Gastrocnemius medialis (tissue), 3 donors: Measurements from ENCODE around the gene PLSCR1.

- PRO-cap = no peak
- RAMPAGE, long total RNA, 3 experiments = no peak in any of the 3 experiments
Measured at GRCh38 chr3:146339596-146339981, 88.7 kb upstream of the PLSCR4 start.

DNA sequence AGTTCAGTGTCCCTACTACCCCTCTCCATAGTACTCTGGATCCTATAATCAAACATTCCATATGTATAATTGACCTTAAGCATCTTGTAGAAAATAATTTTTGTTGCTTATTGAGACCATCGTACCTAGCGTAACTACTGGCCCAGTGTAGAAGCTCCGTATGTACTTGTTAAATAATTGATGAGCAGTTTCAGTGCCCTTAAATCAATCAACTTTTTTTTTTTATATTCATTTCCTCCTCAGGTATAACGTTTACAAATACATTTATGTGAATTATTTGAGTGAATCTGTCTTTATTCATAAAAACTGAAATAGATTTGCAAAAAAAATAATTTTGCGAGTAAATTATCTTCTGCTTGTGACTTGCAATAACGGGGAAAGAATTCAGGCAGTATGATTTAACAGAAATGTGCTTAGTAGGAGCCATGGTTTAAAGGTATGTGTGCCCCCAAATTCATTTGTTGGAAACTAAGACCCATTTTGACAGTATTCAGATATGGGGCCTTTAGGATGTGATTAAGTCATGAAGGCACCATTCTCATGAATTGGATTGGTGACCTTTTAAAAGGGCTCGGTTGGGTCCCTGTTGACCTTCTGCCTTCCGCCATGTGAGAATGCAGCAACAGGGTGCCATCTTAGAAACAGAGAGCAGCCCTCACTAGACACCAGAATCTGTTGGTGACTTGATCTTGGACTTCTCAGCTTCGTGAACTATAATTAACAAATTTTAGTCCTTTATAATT, 33.7 kb downstream of the PLSCR1 start:
- PRO-cap = no peak
- RAMPAGE, long total RNA, 3 experiments = no peak in any of the 3 experiments

- PRO-cap = no peak
- RAMPAGE, long total RNA, 3 experiments = no peak in any of the 3 experiments
Measured at GRCh38 chr3:146511259-146512144, 32.9 kb downstream of the PLSCR1 start.

- PRO-cap = unidirectional peak, minus-strand start at chr3:146544501; bidirectional peak, plus-strand start at chr3:146544824, minus-strand start at chr3:146544555
- RAMPAGE, long total RNA, 3 experiments = start-site peak on the minus strand in 1 of 3 experiments, at chr3:146544501-146544697 at its widest, 470 reads per replicate
Measured at GRCh38 chr3:146544101-146545116, at the start of gene PLSCR1. Gene PLSCR1 (minus strand): TSS chr3:146544607.

DNA sequence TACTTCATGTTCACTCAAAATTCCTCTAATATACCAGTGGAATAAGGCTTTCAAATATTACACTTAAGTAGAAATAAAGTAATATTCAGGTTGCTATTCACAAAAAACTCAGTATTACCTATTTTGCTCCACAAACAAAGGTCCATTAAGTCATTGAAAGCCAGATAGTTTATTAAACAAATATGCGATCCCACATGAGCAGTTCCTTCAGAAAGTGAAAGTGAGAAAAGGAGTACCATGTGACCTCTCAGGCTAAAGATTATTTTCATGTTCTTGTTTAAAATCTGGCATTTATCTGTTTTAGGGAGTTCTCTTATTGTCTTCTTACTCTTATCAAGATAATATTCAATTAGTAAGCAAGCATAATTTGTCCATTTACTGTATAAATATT, 19.9 kb upstream of the PLSCR5 start:
- PRO-cap = no peak
- RAMPAGE, long total RNA, 3 experiments = no peak in any of the 3 experiments

DNA sequence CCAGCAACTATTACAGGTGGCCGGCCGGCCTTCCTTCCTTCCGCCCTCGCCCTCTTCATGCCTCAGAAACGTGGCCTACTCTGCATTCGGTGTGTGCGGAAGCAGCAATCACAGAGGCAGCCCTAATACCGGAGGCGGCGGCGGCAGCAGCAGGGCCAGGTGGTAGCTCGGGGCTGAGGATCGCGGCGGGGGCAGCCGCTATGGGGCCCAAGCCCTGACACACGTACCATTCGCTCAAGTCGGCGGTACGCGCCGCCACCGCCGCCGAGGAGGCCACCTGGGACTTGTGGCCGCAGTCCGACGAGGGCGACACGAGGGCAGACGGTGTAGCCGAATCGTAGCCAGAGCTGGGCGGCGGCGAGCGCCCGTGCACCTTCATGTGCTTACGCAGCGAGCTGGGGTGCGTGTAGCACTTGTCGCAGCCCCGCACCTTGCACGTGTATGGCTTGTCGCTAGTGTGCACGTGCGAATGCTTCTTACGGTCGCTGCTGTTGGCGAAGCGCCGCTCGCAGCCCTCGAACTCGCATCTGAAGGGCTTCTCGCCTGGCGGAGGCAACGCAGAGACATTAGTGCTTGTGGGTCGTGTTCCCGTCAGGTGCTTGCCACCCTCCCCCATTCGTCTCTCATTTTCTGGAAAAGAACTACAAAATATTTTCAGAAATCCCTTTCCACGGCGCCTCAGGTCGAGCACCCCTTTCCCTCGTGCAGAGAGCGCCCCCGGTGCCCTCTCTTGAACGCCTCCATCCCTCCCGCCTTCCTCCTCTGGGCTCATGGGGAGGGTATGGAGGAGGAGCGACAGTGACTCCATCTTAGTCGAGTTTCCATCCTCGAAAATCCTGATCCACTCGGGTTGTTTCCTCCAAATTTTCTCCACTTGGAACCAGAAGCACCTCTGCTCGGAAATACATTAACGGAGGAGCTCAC, 15.4 kb downstream of the ZIC4 start:
- PRO-cap = no peak
- RAMPAGE, long total RNA, 3 experiments = no peak in any of the 3 experiments

DNA sequence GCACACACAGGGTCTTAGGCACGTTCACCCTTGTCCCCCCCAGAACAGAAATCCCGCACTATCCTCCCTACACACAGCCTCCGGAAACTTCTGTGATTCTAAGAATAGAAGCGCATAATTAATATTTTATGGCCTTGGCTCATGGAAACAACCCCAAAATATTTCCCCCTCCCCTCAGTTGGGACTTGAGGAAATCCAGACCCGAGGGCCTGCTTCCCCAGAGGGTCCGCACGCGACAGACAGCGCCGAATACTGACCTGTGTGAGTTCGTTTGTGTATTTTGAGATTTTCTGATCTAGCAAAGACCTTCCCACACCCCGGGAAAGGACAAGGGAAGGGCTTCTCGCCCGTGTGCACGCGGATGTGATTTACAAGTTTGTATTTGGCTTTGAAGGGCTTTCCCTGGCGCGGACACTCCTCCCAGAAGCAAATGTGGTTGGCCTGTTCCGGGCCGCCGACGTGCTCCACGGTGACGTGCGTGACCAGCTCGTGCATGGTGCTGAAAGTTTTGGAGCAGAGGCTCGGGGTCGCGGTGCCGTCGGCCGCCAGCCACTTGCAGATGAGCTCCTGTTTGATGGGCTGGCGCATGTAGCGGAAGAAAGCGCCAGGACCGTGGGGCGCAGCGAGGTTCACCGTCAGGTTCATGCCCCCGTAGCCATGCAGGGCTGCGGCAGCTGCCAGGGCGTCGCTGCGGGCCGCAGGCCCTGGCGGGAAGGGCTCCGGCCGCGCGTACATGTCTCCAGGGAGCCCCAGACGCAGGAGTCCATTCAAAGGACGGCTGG, 10.6 kb downstream of the ZIC4 start:
- PRO-cap = no peak
- RAMPAGE, long total RNA, 3 experiments = no peak in any of the 3 experiments

- PRO-cap = no peak
- RAMPAGE, long total RNA, 3 experiments = no peak in any of the 3 experiments
Measured at GRCh38 chr3:147939925-147940124, 530.7 kb downstream of the ZIC1 start.

GRCh38 chr3:148280701-148281006, 417.0 kb upstream of the AGTR1 start:
- PRO-cap = no peak
- RAMPAGE, long total RNA, 3 experiments = no peak in any of the 3 experiments

DNA sequence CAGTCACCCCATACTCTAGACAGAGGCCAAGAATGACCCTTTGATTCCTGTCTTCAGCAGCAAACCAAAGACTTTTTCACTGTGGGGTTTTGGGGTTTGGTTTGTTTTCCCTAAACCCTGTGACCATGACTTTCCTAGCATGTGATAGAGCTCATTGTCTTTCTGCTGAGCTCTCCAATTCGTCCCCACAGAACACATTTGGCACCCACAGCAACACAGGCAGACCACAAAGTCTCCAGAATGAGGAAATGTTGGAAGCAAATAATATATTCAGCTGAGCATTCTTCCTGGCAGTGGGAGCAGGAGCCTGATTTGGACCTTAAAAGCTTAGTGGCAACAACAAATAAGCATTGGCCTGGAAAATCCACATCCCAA, 36.8 kb upstream of the CPB1 start:
- PRO-cap = no peak
- RAMPAGE, long total RNA, 3 experiments = no peak in any of the 3 experiments

GRCh38 chr3:148840094-148840849, 12.7 kb downstream of the CPB1 start:
- PRO-cap = no peak
- RAMPAGE, long total RNA, 3 experiments = no peak in any of the 3 experiments

- PRO-cap = no peak
- RAMPAGE, long total RNA, 3 experiments = no peak in any of the 3 experiments
Measured at GRCh38 chr3:149145165-149145516, 15.7 kb downstream of the HPS3 start.

GRCh38 chr3:149145612-149146601, 16.5 kb downstream of the HPS3 start:
- PRO-cap = no peak
- RAMPAGE, long total RNA, 3 experiments = no peak in any of the 3 experiments

GRCh38 chr3:149161943-149162447, 32.6 kb downstream of the HPS3 start:
- PRO-cap = no peak
- RAMPAGE, long total RNA, 3 experiments = no peak in any of the 3 experiments

- PRO-cap = unidirectional peak, plus-strand start at chr3:149332454
- RAMPAGE, long total RNA, 3 experiments = no peak in any of the 3 experiments
Measured at GRCh38 chr3:149332220-149333116, 968 bp downstream of the TM4SF18 start.

- PRO-cap = no peak
- RAMPAGE, long total RNA, 3 experiments = no peak in any of the 3 experiments
Measured at GRCh38 chr3:149393514-149393713, 16.0 kb upstream of the TM4SF1 start.

DNA sequence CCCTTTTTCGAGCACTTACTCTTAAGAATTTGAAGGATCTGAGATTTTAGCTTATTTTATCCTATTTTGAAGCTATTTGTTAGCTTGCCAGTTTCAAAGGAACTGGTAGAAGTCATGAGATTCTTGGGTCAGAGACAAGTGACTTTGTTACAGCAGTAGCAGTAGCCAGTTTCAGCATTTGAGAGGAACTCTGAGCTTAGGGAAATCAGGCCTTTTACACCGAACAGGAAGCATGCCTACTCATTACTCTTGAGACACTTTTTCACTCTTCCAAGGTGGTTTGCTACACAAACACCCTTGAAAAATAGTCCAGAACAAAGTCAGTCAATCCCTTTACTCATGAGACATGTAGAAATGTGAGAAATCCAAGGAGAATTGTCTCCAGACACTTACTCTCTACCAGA, 24.5 kb upstream of the TM4SF1 start:
- PRO-cap = no peak
- RAMPAGE, long total RNA, 3 experiments = no peak in any of the 3 experiments

- PRO-cap = no peak
- RAMPAGE, long total RNA, 3 experiments = no peak in any of the 3 experiments
Measured at GRCh38 chr3:149475043-149476148, 899 bp downstream of the TM4SF4 start.

DNA sequence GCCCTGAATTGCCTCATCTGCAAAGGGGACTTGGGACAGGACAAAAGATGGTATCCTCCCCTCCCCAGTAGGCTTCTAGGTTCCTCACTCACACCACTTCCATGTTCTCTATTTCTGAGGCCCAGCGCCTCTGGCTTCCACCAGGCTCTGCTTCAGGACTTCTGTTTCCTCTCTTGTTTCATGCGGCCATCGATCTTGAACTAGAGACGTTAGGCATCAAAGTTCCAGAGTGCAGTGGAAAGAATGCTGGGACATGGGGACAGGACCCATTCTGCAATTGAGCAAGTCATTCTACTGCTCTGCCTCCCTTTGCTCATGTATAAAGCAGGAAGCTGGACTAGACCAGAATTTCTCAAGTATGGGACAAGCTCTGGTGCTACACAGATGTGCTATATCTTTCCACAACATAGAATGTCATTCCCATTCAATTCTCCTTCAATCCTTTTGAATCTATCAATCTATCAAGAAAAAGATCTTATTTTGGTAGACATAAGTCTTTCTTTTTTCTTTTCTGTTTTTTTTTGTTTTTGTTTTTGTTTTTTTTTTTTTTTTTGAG, 1.9 kb downstream of the TM4SF4 start:
- PRO-cap = no peak
- RAMPAGE, long total RNA, 3 experiments = no peak in any of the 3 experiments

DNA sequence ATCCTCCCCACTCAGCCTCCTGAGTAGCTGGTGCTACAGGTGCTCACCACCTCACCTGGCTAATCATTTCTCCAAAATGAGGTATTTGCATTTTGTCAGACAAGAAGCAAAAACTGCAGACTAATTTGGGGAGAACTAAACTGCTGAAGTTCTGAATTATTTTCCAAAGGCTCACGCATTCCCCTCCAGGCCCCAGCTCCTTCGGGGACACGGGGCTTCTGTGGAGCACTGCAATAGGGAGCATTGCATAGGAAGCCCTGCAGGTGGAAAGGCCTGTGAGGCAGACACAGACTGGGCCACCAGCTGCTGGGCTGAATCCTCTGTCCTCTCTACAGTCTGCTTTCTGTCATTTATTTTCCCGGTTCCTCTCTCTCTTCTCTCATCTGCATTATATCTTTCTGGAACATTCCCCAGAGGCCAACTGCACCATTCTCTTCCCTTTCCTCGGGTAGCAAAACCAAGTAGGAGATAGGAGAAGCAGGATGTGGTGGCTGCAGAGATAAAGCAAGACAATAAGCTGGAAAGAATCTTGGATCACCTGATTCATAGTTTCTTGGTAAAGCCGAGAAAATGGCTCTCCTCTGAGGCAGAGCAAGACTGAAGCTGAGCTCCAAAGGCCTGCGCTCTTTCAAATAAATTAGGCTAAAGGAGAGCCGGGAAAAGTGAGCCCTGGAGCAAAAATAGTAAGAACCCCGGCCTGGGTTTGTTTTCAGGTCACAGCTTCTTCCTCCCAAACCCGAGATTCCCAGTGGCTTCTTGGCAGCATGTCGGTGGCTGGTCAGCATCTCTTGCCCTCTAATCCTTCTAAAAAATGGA, 5.2 kb downstream of the TM4SF4 start:
- PRO-cap = no peak
- RAMPAGE, long total RNA, 3 experiments = no peak in any of the 3 experiments